SJSA1 (cell line): ENCODE data around the genes MAPK14, ETV7 and CPNE5.

DNA sequence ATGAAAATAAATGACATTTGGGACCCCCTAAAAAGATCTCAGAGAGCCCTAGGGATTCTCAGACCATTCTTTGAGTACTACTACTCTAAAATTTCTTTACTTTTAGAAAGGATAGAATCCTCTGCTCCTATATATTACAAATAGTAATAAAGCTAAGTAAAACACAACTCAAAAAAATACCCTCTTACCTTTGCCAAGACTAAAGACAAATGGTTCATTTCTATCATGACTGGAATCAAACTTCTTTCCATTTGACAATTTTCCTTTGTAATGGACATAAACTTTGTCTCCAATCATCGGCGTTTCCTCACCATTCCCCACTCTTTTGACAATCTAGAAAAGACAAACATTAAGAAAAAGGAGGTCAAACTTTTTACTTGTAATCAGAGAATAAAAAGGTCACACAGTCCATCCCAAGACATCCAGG is 51.9 kb downstream of the FKBP5 start:
- RAMPAGE, long total RNA = no peak

DNA sequence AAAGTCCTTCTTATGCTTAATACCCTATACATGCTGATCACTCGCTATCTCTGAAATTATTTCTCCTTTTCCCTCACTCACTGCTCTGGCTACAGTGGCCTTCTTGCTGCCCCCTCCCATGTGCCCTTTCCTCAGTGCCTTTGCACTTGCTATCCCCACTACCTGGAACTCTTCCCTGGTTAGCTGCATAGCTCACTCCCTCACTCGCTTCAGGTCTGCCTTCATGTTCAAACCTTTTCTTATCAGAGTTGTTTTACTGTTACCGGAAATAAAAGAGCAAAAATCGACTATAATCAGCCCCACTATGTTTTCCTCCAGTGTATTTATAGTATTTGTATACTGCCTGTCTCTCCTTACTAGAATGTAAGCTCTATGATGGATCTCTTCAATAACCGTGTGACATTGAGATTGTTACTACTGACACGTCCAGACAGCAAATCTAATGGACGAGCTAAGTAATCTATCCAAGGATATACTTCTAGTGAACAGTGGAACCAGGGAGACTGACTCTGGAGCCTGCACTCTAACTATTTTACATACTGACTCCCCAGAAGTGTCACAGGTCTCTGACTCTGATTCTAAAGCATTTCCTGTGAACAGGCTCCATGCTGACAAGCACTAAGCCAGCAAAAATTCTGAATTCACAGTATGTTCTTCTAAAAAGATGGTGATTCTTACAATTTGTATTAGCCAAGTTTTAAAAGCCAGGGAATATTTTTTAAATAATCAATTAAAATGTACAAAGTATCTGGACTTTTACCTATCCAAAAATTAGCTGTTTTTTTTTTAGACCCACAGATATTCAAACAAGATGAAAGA is 25.0 kb downstream of the FKBP5 start:
- RAMPAGE, long total RNA = no peak

DNA sequence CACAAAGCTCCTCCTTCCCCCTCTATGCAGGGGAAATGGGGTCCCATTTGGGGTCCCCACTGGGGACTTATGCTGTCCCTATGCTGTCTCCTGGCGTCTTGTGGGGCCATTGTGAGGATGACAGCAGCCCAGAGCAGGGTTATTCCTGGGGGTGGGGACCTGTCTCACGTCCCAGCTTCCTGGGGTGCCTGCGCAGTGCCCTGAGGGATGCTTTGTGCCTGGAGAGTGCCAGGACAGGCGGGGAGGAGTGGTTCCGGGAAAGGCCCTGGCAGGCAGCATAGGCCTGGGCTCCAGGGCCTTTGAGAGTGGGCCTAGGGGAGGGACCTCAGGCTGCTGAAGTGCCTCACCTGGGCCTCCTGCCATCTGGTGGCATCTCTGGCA is 8.0 kb upstream of the ARMC12 start:
- RAMPAGE, long total RNA = no peak

DNA sequence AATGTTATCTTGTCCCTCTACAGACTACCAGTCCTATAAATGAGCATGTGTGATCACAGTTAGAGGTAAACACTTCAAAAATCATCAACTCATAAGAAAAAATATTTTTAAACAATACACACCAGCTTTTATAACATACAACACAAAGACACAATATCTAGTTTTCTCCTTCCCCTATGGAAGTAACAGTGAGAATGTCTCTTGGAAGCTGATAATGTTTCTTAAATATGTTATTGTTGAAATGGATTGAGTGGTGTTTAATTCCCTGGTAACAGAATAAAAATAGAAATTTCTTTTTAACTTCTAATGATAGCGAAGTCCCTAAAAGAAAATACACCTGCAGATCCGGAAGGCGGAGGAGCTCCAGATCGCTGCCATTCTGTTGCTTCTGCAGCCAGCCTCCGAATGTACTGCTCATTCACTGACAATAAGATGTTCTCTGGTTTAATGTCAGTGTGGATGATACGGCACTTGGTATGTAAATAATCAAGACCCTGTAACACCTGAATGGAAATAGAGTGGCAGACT is 48.6 kb downstream of the SRPK1 start:
- RAMPAGE, long total RNA = no peak

DNA sequence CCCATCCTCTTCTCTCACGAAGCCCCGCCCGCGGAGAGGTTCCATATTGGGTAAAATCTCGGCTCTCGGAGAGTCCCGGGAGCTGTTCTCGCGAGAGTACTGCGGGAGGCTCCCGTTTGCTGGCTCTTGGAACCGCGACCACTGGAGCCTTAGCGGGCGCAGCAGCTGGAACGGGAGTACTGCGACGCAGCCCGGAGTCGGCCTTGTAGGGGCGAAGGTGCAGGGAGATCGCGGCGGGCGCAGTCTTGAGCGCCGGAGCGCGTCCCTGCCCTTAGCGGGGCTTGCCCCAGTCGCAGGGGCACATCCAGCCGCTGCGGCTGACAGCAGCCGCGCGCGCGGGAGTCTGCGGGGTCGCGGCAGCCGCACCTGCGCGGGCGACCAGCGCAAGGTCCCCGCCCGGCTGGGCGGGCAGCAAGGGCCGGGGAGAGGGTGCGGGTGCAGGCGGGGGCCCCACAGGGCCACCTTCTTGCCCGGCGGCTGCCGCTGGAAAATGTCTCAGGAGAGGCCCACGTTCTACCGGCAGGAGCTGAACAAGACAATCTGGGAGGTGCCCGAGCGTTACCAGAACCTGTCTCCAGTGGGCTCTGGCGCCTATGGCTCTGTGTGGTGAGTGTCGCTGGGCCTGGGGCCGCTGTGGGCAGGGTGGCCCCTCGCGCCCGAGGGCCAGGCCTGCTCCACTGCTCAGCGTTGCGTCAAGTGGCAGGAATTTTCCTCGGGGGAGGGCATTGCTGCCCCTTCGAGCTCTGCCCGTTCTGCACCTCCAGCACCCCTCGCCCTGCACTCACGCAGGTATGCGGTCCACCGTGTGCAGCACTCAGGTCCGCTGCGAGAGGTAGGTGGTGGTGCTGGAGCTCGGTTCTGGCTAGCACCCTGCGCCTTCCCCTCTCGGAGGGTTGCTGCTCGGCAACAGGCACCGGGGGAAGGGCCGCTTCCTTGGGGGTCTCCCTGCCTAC is at the start of gene MAPK14:
Gene MAPK14, plus strand, starts transcription at position 141 of the 953 bp plus-strand sequence.
- RAMPAGE, long total RNA = no peak

GRCh38 chr6:36028621-36029398 is 1.2 kb downstream of the MAPK14 start:
- RAMPAGE, long total RNA = no peak

GRCh38 chr6:36037485-36038218 is 10.0 kb downstream of the MAPK14 start:
- RAMPAGE, long total RNA = no peak

DNA sequence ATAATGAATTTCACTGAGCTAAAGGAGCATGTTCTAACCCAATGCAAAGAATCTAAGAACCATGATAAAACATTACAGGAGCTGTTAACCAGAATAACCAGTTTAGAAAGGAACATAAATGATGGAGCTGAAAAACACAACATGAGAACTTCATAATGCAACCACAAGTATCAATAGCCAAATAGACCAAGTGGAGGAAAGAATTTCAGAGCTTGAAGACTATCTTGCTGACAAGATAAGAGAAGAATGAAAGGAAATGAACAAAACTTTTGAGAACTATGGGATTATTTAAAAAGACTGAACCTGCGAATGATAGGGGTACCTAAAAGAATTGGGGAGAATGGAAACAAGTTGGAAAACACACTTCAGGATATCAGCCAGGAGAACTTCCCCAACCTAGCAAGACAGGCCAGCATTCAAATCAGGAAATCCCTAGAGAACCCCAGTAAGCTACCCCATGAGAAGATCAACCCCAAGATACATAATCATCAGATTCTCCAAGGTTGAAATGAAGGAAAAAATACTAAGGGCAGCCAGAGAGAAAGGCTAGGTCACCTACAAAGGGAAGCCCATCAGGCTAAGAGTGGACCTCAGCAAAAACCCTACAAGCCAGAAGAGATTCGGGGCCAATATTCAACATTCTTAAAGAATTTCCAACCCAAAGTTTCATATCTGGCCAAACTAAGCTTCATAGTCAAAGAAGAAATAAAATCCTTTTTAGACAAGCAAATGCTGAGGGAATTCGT is 45.8 kb upstream of the MAPK13 start:
- RAMPAGE, long total RNA = no peak

- RAMPAGE, long total RNA = no peak
Observed at GRCh38 chr6:36204291-36205063, 7.9 kb downstream of the BRPF3 start.

GRCh38 chr6:36245114-36245370 is 24.8 kb upstream of the PNPLA1 start:
- RAMPAGE, long total RNA = no peak

GRCh38 chr6:36350552-36351532 is 14.2 kb upstream of the BNIP5 start:
- RAMPAGE, long total RNA = no peak

DNA sequence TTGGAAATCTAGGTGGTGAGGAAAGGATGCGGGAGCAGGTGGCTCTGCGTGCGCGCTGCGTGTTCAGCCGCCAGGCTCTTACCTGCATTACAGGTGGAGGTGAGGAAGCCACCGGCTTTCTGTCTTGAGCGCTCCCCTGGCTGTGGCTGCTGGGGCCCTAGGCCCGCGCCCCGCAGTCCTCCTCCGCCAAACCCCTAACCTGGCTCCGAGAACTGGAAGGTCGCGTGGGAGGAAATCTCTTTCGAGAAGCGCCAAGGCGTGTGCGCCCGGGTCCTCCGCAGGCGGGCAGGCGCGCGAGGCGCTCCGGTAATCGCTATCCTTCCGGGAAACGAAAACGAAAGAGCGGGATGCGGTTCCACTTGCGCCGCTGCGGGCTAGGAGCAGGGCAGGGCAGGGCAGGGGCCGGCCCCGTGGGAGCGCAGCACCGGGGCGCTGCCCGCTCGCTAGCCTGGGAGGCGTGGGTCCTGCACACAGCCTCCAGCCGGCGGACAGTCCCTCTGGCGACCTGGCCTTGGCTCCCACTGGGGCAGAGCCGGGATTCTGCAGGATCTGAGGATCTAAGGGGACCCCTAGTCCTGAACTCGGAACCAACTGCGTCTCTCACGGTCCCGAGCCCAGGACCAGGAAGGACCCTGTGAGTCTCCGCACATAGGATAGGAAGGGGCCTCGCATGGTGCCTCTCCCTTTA is at the start of gene ETV7:
Gene ETV7, minus strand, starts transcription at position 216 of the 688 bp plus-strand sequence.
- RAMPAGE, long total RNA = no peak

DNA sequence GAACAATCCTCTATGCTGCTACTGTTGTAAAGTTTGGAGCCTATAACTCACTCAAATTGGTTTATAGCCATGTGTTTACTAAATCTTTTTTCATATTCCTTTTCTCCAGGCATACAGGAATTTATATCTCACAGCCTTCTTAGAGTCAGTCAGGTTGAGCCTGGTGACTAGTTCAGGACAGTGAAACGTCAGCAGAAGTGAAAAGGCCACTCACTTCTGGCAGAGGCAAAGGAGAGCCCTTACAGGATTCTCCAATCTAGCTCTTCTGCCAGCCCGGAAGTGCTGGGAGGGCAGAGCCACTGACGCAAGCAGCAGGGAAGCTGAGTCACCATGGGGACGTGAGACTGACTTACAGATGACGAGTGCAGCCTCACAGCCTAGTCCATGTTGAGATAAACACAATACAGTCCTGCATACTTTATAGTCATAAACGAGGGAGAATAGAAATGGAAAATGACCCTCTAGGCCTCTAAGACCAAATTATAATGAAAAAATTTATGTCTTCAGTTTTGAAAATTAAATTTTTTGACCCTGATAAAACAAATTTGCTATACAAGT is 1.3 kb downstream of the PXT1 start:
- RAMPAGE, long total RNA = no peak

DNA sequence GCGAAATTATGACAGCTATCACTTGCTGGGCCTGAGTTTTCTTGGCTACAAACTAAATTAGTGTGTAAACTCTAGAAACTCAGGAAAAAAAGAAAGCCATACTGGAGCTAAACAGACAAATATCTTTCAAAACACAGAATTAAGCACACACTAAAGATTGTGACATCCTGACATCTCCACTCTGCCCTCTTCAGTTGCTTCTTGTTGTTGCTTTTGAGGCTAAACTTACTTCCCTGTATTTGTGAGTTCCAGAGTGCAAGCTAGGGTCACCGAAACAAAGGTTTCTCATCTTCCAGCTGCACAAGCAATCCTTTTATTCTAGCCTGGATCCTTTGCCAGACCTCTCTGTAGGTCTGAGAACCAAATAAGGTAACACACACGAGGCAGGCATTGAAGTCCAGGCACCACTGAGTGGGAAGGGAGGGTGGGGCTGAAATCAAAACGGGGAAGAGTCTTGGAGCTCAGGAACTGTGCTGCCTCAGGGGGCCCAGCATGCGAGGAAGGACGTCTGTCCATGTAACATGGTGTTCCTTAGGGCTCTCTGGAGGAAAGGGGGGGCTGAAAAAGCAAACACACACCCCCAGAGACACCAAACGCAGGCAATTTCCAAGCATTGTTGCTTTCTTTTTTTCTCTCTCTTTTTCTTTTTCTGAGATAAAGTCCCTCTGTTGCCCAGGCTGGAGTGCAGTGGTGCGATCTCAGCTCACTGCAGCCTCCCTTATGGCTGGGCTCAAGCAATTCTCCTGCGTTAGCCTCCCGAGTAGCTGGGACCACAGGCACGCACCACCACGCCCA is 14.3 kb upstream of the SRSF3 start:
- RAMPAGE, long total RNA = no peak

GRCh38 chr6:36599386-36599841 is 5.3 kb downstream of the SRSF3 start:
- RAMPAGE, long total RNA = no peak

DNA sequence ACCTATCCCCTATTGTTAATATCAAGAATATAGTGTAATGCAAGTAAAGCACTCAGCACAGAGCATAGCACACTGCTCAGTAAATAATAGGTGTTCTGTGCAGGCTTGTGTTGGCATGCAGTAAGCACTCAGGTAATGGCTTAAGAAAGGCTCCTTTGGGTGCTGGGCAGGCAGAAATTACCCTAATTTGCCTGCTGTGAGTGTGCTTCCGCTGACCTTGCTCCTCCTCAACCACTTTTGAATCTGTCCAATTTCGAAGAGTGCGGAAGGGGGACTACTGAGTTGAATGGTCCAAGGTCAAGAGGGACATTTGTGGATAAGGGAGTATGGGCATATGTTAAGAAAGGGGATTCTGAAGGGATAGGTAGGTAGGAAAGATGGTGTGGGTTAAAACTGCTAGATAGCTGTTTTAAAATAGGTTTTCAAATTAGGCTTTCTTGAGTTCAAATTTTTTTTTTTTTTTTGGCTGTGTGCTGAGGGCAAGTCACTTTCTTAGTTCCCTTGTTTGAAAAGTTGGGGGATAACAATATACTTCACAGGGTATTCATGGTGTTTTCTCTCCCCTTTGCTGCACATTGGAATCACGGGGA is 15.5 kb downstream of the SRSF3 start:
- RAMPAGE, long total RNA = no peak

DNA sequence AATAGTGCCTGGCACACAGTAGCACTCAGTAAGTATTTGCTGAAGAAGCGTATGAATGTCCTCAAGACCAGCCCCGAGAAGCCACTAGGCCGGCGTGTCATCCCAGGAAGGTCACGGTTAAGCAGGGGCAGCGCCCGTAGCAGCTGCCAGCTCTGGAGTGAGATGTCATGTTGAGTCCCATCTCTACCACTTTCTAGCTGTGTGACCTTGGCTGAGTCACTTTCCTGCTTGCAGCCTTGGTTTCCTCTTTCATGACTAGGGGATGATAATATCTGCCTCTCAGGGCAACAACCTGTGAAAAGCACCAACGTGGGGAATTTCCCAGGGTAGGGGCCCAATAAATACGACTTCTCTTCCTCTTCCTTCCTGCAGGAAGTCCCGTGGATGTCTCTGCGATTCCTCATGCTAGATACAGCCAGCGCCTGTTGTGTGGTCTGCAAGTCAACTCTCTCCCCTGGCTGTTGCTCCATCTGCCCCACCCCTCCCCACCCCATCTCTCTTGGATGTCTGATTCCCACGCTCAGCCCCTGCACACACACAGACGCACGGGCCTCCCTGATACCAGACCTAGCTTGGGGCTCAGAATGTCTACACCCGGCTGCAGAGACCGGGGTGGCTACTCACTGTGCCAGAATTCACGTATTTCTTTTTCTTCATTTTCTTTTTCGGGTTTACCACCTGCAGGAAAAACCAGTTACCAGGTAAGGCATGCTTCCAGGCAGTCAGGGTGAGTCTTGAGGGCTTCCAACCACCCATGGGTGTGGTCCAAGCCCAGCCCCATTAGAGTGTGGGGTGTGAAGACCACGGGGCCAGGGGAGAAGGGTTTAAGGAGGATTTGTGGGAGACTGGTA is 58.2 kb downstream of the RAB44 start:
- RAMPAGE, long total RNA = no peak

DNA sequence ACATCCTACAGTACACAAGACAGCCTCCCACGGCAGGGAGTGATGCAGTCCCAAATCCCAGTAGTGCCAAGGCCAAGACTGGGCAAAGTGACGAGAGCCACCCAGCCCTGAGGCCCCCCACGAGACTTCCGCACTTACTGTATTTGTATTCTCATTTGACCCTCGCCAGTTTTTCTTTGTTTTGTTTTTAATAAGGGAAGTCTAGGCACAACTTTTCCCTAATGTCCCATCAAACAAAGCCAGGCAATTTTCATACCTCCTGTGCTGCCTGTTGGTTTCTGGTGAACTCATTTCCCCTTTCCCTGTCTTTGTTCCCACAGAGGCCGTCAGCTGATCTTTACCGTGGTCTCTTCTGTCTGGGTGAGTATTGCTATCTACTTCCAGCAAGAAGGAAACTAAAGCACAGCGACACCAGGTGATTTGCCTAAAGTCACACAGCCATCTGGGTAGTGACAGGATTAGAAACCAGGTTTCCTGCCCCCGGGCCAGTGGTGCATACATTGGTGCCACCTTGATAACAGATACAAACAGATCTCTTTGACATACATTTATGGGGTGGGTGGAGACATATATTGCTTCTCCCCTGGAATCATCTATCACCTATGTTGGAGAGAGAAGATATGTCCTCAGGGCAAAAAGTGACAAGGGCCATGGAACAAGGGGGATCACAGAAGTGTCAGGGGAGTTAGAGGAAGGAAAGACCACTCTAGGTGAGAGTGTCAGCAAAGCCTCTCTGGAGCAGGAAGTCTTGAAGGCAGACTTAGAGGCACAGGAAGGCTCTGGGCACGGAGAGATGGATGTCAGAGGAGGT is 59.6 kb downstream of the RAB44 start:
- RAMPAGE, long total RNA = no peak

DNA sequence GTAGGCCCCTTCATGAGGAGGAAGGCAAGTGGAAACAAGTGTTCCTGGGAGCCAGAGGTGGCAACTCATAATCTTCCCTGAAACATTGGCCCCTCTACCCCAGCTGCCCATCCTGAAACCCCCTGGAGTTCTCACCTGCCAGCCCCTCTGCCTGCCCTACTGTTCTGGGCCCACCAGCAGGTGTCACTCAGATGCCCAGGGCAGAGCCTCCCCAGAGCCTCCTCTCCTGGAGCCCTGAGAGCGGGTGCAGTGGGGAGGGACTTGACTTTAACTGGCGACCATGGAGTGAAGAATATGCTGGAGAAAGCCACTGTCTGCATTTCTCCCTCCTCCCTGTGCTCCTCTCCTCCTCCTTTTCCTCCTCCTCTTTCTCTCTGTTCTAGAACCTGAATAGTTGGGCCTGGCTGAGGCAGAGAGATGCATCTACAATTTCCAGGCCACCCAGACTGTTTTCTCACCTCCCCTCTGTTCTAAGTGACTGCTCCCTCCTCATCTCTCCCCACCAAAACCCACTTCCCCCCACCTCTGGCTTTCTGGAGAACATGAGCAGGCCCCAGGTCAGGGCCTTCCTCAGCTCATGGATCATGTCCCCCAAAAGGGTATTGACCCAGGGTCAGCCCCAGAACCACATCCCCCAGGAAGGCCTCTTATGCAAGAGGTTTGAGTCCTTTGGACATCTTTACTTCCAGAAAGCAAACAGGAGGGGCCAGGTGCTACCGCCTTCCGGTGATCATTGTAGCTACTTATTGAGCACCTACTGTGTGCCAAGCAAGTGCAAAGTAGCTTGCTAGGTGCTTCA is 2.7 kb downstream of the CPNE5 start:
- RAMPAGE, long total RNA = no peak

DNA sequence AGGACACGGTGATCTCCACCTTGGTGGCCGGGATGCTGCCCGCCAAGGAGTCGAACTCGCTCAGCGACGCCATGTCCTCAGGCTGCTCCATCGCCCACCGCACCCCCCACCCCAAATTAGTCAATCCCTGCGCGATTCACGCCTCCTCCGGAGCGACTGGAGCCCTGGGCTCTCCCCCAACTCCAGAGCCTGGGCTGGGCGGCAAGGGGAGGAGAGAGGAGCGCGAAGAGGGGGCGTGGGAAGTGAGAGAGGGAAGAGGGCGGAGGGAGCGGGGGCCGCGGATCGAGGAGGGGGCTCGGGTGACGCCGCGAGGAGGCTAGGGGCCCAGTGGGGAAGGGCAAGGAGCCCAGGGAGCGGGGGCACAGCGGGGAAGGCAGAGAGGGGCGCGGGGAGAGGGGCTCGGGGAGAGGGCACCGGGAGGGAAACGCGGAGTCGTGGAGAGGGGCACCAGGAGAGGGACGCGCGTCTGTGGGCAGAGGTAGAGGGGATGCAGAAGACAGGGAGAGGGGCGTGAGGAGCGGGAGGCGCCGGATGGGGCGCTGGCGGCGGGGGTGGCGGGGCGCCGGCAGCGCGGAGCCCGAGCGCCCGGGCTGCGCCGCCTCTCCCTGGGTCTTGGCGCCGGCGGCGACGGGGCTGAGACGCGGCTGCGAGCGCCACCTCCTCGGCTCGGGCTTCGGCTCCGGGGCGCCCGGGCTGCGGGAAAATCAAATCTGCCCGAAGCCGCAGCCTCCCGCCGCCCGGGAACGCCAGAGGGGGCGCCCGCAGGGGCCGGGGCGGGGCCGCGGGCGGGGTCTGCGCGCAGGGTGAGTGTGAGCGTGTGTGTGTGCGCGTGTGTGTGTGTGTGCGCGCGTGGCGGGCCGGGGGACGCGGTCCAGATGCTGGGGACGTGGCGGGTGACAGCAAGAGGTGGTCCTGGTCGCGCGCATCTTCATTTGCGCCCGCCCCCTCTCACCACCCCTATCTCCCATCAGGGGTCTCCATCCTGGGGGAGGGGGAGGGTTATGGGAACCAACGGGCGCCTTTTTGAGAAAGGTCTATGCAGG is at the start of gene CPNE5:
Gene CPNE5, minus strand, starts transcription at position 158 of the 1,043 bp plus-strand sequence.
- RAMPAGE, long total RNA = no peak